Mesenchymal stem cell of adipose (primary cell): ENCODE measurements around a stretch of chr9.

DNA sequence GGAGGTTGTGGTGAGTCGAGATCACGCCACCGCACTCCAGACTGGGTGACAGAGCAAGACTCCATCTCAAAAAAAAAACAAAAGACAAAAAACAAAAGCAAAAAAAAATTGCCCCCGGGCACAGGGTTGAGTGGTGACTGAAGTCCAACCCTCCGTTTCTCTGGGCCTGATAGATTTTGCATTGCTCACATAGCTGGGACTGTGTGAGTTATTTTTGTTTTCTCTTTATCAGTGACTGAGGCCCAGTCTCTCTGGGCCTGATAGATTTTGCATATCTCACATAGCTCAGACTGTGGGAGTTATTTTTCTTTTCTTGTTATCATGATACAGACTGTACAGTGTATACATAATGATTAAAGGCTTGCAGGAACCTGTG, 2.5 kb upstream of the SLC28A3 start:
- CAGE, long polyA plus RNA: no peak

DNA sequence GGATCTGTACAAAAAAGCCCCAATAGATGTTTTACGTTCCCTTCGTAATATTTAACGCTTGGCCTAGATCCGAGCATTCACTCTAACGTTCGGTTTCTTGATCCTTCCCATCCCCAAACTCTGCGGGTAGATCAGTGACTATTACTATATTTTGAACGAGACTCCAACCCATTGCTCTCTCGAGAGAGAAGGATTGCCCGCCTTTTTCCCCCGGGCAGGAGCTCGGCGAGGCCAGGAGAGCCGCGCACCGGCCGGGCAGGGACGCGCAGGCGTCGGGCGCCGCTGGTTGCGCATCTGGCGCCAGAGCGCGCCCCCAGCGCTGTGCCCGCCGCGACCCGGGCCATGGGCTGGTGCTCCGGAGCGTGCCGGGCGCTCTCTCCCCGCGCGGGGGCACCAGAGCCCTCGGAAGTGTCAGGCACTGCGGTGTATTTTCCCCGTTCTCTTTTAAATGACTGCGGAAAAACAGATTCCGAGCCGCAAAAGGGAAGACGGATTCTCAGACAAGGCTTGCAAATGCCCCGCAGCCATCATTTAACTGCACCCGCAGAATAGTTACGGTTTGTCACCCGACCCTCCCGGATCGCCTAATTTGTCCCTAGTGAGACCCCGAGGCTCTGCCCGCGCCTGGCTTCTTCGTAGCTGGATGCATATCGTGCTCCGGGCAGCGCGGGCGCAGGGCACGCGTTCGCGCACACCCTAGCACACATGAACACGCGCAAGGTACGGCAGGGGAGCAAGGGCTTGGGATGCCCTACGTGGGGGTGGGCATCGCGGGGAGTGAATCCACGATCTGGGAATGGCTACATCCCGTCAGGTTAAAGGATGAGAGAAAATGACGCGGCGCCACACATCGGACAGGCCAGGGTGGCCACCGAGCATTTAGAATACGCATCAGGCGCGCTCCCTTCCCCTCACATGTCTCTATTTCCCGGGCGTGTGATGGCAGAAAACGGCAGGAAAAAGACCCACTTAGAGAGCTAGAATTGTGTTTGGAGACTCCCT, 1.2 kb upstream of the NTRK2 start:
- CAGE, long polyA plus RNA: no peak

- CAGE, long polyA plus RNA: no peak
Observed at GRCh38 chr9:84851908-84852340, 182.4 kb downstream of the NTRK2 start.

DNA sequence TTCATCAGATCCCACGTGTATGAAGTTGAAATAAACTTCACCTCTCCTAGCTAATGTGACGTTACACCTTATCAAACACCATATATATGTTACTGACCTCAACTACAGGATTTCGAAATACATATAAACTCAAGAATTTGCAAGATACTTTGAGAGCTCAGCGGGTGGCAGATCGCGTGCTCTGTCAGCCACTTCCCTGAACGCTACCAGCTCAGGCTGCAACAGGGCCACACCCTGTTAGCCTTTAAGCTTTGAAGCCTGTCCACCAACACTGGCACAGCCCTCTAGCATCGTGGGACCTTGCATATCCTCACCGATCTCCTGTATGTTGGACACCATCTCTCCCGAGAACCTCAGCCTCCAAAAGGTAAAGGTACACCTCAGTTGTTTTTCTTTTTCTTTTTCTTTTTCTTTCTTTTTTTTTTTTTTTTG, 1.8 kb upstream of the AGTPBP1 start:
- CAGE, long polyA plus RNA: no peak

GRCh38 chr9:85805453-85806151, 63.8 kb upstream of the AGTPBP1 start:
- CAGE, long polyA plus RNA: no peak

DNA sequence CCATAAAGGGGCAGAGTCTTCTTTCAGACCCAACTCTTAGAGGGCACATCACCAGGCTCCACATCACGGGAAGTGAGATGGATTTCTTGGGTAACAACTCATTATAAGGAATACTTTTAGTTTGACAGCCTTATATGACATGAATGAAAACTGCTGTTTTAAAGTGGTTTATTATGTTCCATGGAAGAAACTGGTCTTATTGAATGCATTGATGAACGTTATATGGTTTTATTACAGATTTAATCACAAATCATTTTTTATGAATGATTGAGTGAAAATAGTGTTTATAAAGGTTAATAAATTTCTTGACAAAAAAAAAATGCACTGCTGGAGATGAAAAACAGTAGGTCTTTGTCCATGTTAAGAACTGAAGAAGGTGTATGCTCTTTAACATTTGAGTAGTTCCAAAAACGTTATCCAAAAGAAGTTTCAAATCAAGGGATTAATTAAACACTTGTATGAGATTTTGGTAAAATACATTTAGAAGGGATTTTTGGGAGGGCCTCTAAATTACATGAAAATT, 77.3 kb downstream of the GOLM1 start:
- CAGE, long polyA plus RNA: no peak

- CAGE, long polyA plus RNA: no peak
Observed at GRCh38 chr9:86246690-86247305, 12.7 kb downstream of the C9orf153 start.

GRCh38 chr9:86355675-86356125, 1.5 kb upstream of the TUT7 start:
- CAGE, long polyA plus RNA: no peak

DNA sequence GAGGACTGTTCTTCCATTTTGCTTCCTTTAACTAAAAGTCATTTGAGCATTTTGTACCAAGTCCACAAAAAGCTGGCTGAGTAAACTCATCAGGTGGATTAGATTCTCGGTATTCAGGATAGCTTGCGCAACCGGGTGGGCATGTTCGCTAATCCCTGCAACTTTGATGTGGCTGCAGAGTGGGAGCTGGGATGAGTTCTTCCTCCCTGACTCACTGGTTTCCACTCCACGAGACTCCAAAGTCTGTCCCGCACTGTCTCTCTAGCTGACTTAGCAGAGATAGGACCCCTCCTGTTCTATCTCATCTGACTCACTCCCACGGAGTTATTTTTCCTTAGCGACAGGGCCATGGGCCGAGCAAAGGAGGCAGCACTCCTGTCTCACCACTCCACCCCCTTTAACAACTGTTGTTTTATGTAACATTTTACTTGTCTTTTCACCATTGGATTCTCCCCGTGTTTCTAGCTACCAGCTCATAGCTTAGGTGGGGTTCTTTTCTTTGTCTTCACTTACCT, 80.2 kb upstream of the TUT7 start:
- CAGE, long polyA plus RNA: no peak

GRCh38 chr9:86575933-86576198, 221.7 kb upstream of the TUT7 start:
- CAGE, long polyA plus RNA: no peak

DNA sequence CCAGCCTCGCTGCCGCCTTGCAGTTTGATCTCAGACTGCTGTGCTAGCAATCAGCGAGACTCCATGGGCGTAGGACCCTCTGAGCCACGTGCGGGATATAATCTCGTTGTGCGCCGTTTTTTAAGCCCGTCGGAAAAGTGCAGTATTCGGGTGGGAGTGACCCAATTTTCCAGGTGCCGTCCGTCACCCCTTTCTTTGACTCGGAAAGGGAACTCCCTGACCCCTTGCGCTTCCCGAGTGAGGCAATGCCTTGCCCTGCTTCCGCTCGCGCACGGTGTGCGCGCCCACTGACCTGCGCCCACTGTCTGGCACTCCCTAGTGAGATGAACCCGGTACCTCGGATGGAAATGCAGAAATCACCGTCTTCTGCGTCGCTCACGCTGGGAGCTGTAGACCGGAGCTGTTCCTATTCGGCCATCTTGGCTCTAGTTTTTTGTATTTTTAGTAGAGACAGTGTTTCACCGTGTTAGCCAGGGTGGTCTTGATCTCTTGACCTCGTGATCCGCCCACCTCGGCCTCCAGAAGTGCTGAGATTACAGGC, 257.5 kb upstream of the TUT7 start:
- CAGE, long polyA plus RNA: no peak

DNA sequence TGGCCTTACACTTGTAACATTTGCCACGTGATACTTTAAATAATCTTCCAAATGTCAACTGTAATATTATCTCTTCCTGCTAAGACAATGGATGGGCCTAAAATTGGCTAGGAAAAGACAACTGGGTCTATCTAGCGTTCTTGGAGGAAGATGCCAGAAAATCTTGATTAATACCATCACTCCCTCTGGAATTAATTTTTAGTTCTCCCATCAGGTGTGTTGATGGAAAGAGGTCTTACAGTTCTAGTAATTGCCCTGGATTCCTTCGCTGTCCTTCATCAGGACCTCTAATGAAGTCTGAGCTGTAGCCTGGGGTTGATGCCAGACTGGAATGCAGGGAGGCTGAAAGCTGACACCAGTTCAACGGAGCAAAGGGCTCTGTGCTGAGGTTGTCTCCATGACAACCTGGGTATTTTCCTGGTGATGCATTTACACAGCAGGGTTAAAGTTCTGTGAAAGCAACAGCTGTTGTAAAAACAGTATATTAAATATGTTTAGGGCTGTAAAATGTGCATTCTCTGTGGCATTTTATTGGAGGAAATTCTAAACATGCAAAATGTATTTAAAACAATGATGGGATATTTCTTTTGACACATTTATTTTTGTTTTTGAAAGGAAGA, 92.2 kb downstream of the GAS1 start:
- CAGE, long polyA plus RNA: no peak

DNA sequence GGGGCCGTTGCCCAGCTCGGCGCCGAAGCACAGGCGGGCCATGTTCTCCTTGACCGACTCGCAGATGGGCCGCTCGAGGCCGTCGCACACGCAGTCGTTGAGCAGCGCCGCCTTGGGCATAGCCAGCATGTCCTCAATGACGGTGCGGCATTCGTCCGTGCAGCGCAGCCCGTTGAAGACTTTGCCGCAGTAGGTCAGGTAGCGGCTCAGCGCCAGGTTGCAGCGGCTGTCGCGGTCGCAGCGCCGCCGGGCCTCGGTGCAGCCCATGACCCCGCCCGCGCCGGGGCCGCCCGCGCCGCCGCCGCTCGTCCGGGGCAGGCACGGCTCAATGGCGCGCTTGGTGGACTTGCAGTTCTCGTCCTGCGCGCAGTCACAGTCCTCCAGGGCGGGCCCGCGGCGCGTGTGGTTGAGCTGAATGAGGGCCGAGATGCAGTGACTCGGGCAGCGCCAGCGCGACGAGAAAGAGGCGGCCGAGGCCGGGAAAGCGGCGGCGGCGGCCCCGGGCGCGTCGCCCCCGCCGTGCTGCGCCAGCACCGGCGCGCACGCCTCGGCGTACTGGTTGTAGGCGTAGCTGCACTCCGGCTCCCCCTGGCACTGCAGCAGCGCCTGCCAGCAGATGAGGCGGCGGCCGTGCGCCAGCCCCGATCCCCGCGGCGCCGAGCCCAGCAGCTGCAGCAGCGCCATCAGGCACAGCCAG, 1.1 kb downstream of the GAS1 start:
- CAGE, long polyA plus RNA: no peak

DNA sequence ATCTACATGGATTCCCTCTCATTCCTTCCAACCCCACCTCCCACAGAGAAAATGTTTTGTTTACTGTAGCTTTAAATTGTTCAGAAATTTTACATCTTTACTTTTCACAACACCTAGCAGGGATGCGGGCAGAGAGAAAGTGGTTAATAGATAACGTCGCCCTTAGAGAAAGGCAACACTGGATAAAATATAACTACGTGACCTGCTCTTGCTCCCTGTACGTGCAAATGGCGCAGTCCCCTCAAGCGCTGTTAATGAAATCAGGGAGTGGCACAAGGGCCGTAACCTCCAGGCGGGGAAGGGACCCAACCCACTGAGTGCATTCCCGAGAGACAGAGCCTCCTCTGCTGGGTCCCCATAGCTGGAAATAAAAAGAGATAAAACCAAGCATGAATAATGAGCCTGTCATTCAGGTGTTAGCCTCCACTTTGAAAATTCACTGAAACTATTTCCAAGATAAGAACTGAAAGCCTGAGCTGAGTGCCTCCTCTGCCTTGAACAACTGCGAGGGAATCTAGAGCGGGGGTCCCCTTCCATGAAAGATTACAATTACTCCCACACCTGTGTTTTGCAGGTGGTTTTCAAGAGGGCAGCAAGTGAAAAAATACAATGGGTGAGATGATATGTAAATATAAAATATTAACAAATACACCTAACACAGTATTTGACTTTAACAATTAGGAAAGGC, 125.1 kb upstream of the DAPK1 start:
- CAGE, long polyA plus RNA: no peak

- CAGE, long polyA plus RNA: no peak
Observed at GRCh38 chr9:87497127-87497339, 634 bp upstream of the DAPK1 start.

GRCh38 chr9:87564684-87565322, 67.1 kb downstream of the DAPK1 start:
- CAGE, long polyA plus RNA: no peak

- CAGE, long polyA plus RNA: no peak
Observed at GRCh38 chr9:87601230-87601815, 103.7 kb downstream of the DAPK1 start.

DNA sequence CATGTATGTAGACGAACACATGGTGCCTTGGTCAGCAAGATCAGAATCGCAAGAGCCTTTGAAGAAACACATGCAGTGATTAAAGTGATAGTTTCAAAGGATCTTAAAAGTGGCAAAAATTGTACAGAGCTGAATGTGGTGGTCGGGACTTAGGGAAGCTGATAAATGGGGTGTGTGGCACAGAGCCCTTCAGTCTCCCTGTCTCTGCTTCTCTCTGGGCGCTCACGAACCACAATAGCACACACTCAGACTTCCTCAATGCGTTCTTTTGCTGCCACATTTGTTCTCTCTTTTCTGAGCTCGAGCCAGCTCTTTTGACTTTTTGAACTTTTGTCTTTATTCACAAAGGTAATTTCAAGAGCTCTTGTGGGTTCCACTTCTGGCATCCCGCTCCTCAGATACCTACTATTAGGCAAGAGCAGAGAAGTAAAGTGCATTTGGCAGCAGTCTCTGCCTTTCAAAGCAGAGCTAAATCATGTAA, 112.3 kb upstream of the CTSL start:
- CAGE, long polyA plus RNA: no peak

DNA sequence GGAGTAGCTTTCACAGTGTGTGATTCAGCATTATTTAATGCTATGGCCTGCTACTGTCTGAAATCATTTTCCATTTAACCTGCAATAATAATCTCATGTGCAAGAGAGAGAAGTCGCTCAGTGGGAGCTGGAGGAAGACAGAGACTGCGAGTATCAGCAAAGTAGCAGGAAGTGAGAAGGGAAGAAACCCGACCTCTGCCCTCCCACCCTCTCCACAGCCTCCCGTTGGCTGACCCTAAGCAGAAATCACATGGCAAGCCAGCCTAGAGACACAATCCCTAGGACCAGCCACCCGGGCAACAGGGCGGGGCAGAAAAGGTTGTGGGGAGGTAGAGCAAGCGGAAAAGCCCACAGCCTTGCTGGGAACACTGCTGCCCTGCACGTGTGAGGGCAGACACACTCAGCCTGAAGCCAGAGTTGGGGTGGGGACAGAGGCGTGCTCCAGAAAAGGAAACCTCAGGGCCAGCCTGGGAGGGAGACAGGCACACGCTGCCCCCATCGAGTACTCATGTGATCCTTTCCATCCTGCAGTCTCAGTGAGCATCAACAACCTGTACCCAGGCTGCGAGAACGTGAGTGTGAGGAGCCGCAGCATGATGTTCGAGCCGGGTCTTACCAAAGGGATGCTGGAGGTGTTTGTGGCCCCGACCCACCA, 39.8 kb upstream of the CTSL start:
- CAGE, long polyA plus RNA: no peak

DNA sequence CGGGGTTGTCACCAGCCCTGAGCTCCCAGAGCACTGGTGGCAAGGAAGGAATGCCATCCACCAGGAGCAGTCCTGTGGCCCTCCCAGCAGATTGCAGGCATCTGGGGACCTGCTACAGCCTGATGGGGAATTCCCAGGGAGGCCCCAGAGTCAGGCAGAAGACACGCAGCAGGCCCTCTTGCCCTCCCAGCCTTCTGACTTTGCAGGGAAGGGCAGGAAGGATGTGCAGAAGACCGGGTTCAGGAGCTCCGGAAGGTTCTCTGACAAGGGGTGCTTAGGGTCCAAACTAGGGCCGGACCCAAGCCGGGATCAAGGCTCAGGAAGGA, 3.6 kb downstream of the SPATA31E1 start:
- CAGE, long polyA plus RNA: no peak